ENCODE measurements around a stretch of chr1.

DNA sequence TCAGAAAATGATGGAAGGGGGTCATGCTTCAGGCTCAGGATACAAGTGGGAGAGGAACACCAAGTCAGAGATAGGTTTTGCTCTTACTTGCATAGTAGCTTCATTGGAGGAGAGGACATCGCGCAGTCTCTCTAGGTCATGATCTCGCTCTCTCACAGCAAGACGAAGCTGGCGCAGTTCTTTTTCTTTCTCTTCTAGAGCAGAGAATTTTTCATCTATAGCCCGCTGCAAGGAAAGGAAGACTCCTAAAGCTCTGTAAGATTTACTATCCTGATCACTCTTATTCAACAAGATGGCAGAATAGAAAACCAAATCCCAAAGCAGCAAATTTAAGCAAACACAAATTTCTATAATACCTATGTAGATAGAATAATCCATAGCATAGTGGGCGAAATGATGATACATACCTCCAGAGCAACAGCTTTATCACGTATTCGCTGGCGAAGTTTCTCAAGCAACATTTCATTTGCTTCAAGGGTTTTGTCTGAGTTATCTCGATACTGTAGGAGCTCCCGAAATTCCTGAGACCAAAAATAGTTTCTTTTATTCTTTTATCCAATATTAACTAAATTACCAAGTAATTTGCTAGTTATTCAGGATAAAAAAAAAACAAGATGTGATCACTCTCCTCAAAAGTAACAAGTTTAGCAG lies 129.2 kb downstream of the NBPF8 start:
- PRO-cap, result no peak

DNA sequence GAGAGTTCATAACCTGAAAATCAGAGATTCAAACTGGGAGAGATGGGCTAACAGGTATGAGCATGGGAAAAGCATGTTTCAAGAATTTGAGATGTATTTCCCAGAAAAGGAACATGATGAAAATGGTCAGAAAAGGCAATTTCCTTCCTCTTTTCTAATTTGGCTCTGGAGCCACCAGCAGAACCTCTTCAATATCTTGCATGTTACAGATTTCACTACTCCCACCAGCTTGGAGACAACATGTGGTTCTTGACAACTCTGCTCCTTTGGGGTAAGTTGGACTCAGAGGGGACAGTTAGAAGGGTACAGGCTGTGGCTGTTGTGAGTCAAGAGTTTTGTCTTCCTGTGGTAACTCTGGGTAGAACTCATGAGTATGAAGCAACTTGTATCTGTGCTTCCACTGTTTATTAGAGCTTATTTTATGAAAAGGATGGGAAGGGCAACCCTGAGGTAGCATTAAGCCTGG lies 97.0 kb downstream of the FAM72B start:
- PRO-cap, result no peak

GRCh38 chr1:121400027-121400637 lies 215.4 kb downstream of the SRGAP2C start:
- PRO-cap, result no peak

DNA sequence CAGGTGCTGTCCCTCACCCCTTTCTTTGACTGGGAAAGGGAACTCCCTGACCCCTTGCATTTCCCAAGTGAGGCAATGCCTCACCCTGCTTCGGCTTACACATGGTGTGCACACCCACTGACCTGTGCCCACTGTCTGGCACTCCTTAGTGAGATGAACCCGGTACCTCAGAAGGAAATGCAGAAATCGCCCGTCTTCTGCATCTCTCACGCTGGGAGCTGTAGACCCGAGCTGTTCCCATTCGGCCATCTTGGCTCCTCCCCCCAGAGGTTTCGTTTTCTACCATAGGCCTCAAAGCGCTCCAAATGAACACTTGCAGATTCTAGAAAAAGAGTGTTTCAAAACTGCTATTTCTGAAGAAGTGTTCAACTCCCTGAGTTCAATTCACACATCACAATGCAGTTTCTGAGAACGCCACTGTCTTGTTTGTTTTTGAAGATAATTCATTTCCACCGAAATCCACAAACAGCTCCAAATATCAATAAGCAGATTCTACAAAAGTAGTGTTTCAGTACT lies 3782.9 kb downstream of the SRGAP2C start:
- PRO-cap, result no peak

GRCh38 chr1:143326808-143327219 lies 579.0 kb downstream of the H3-7 start:
- PRO-cap, result no peak

DNA sequence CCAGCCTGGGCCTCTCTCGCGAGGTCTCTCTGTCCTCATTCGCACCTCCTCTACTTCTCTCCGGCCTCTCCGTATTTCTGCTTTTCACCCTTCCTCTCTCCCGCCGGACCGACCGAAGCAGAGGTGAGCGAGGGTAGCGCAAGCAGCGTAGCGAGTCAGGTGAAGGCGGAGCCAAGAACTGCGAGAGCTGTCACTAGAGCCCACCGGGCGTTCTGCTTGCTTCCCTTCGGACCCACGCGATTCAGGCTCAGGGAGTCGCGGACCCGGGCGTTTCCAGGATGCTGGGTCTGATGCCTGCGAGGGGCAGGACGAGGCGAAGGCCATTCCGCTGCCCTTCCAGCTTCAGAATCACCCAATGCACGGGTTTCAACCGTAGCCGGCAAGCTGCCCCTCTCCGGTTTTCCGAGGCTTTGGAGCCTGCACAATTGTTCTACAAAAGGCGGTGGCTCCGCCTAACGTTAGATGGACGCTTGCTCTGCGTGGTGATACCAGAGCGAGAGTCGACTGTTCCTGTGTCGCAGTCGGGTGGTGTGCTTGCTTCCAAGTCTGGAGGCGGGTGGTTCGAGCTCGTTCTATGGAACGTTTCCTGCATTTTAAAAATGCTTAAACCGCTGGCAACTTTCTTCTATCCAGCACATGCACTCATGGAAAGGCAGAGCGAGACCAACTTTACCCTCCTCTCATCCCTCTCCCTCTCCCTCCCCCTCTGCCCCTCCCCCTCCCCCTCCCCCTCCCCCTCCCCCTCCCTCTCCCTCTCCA lies 244.2 kb downstream of the H3-7 start:
- PRO-cap, result no peak

GRCh38 chr1:144077007-144077520 lies 105.3 kb upstream of the FAM72C start:
- PRO-cap, result no peak

- PRO-cap, result bidirectional peak, plus-strand start at chr1:144560790, minus-strand start at chr1:144560829
These were observed 31.9 kb upstream of the PPIAL4F start for GRCh38 chr1:144560540-144561487.

- PRO-cap, result no peak
These were observed 542 bp downstream of the FAM72D start for GRCh38 chr1:145096328-145096703.

DNA sequence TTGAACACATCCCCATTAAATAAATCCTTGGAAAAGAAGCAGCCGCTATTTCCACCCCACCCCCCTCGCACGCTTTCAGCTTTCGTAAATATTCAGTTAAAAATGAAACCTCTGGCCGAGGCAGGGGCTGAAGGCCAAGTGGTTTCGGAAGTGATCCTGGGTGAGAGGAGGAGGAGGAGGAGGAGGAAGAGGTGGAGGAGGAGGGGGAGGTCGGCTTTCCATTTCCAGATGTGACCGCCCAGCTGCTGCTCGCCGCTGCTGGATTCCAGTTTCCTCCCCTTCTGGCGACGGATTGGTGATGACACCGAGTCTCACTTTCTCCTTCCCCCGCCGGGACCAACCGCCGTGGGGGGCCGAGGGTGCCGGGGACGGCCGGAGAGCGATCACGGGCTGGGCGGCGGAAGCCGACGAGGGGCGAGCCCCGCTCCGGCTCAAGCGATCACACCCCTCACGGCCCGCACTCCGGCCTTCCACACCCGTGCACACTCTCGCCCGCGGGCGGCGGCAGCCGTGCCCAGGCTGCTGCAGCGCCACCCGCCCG lies 26.2 kb downstream of the PPIAL4D start:
- PRO-cap, result no peak

GRCh38 chr1:145476046-145476389 lies 50.6 kb upstream of the NBPF20 start:
- PRO-cap, result no peak

- PRO-cap, result no peak
These were observed 40.1 kb downstream of the CD160 start for GRCh38 chr1:145759205-145760010.

GRCh38 chr1:145818045-145818482 lies 5.8 kb downstream of the RNF115 start:
- PRO-cap, result no peak

GRCh38 chr1:145843948-145844666 lies 1.3 kb upstream of the NUDT17 start:
- PRO-cap, result no peak

DNA sequence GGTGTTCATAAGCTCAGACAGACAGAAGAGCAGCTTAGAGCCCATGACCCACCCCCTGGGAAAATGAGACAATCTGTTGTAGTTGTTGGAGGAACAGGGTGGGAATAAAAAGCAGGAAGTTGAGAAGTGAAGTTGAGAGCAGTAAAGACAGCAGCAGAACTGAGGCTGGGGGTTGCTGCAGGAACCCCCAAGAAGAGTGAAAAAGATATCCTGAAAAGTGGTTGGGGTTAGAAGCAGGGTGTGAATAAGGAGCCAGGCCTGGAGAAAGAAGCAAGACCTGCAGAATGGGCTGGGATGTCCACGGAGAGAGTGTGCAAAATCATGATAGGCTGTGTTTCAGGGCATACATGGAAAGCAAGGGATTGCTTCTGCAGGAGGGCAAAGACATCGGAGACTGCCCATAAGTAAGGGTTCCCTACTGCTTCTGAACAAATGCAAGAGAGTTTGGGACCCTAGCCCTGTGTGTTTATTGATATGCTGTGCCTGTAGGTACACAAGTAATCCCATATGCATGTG lies 1.8 kb upstream of the LIX1L start:
- PRO-cap, result no peak

DNA sequence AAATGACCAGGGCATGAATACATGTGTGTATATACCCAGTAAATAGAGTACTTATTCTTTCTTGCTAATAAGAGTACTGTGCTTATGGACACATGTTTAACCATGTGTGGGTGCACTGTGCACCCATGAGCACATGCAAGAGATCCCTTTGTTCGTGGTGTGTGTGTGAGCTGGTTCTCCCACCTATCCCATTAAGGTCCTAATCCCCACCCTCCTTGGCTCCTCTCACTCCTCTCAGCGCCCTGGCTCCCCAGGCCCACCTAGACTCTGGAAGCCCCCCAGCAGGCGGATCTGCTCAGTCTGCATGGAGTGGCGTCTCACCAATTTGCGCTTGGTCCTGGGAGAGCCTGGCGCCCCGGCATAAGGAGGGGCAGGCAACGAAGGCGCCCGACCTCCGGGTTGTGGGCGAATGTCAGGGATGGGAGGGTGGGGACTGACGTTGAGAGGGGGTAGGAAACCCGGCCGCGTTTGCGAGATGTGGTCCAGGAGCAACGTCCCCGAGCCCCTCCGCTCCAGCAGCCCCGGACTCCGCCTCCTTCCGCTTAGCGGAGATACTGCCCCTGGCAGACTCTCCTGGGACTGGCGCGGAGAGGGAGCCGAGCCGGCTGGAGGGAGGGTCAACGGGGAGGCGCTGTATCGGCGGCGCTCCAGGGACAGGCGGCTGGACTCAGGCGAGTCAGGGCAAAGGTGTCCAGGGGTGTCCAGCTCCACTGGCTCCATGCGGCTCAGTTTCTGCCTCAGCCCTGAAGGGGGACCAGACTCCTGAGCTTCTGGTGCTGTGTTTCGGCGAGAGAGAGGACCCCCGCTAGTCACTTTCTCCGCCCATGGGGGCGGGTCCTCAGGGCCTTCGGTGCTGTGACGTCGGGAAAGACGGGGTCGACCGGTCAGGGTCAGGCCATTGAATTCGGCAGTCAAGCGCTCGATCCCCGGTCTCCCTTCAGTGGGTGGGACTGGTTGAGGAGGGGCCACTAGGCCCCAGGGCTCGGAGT lies 2.5 kb upstream of the LIX1L start:
- PRO-cap, result no peak

GRCh38 chr1:145984450-145984976 lies 11.9 kb downstream of the TXNIP start:
- PRO-cap, result no peak

GRCh38 chr1:146016295-146016687 lies 5.2 kb downstream of the HJV start:
- PRO-cap, result no peak

GRCh38 chr1:146020958-146021573 lies 469 bp downstream of the HJV start:
- PRO-cap, result no peak

- PRO-cap, result unidirectional peak, minus-strand start at chr1:146052244
These were observed 30.2 kb upstream of the HJV start for GRCh38 chr1:146051465-146052330.

Data from mesothelial cell of epicardium (in vitro differentiated cells).